RPMI7951 (cell line): Measurements from ENCODE around the genes HOXD4 and HOXD3.

DNA sequence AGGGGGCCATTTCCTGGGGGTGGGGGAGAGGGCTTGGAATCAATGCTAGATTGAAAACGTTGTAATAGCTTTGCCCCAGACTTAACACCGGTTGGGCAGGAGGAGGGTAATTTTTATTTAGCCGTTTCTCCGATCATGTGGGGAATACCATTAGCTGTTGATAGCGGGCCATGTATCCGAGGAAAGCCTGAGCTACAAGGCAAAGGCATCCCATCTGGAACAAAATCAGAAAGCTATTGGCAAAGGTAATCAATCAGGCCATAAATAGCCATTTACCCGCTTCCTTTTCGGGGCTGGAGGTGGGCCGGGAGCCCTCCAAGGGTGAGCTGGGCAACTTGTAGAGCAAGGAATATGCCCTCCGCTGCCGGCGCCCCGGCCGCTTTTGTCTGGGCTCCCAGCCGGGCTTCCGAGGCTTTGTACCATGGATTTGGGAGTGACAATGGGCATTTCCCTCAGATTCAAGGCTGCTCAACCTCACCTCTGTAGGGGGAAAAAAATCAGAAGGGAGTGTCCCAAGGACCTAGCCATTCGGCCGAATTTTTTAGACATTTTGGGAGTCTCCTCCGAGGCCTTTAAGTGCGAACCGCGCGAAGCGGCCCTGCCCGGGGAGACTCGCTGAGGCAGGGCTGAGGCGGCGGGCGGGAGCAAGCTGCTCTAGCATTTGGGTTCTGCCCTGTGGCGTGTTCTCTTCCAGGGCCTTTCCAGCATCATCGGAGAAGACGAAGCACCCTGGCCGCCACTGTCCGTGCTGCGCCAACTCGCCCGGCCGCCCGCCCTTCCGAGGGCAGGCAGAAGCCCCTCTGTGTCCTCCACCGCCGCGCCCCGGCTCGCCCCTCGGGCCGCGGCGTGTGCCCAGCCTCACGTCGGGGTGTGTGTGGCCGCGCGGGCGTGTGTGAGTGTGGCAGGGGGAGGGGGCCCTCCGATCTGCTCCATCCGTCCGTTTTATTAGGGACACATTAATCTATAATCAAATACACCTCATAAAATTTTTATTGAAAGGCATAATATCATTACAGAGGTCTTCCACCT lies 1.0 kb upstream of the HOXD9 start:
- RAMPAGE, long total RNA: no peak

- RAMPAGE, long total RNA: no peak
Measured at GRCh38 chr2:176151078-176151765, at the start of gene HOXD4. HOXD4 (plus strand) TSS chr2:176151550.

DNA sequence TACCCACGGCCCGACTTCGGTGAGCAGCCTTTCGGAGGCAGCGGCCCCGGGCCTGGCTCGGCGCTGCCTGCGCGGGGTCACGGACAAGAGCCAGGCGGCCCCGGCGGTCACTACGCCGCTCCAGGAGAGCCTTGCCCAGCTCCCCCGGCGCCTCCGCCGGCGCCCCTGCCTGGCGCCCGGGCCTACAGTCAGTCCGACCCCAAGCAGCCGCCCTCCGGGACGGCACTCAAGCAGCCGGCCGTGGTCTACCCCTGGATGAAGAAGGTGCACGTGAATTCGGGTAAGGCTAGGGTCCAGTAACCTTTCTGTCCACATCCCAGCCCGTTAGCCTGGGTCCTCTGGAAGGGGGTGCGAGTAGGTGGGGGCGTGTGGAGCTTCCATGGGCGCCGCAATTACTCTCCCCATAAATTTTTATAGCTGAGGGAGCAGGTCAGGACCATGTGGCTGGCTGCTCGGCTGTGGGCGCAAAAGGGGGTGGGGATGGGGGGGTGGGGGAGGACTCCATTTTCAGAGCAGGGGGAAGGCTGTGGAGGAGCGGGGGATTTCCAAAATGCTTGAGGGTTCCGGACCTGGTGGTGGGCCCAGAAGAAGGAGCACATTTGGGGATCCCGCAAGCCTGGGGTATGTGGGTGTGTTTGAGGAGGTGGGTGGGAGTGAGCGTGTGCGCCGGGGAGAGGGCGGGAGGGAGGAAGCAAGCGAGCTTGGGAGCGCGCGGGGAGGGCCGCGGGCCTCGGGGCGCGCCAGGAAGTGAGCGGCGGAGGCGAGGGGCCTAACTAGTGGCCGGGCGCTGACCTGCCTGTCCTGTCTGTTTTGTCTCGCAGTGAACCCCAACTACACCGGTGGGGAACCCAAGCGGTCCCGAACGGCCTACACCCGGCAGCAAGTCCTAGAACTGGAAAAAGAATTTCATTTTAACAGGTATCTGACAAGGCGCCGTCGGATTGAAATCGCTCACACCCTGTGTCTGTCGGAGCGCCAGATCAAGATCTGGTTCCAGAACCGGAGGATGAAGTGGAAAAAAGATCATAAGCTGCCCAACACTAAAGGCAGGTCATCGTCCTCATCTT lies 770 bp downstream of the HOXD4 start:
- RAMPAGE, long total RNA: no peak

DNA sequence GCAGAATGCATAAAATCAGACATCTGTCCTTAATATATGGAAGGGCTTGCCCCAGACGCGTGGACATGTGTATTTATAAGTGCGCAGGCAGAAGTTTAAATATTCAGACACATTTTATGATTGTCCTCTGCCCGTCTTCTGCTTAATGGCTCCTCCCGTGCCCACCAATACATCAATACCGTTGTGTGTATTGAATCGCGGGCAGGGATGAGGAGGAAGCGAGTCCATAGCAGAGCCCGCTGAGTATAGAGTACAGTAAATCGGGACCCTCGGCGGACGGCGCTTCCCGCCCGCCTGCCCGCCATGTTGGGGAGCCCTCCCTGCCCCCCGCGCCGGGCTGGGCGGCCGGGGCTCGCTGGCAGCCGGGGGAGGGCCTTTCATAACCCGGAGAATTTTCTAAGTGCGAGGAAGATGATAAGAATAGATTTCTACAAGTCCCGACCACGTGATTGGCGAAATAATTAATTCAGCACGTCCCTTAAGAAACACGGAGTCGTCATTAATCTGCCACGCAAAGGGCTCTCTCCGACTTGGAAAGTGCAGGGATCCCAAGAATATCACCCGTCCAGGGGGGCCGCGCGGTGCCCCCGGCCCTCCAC lies at the start of gene HOXD3:
Gene HOXD3, plus strand, starts transcription at position 490 of the 599 bp plus-strand sequence.
- RAMPAGE, long total RNA: no peak

- RAMPAGE, long total RNA: no peak
Measured at GRCh38 chr2:176170448-176171040, 13.4 kb downstream of the HOXD3 start.

DNA sequence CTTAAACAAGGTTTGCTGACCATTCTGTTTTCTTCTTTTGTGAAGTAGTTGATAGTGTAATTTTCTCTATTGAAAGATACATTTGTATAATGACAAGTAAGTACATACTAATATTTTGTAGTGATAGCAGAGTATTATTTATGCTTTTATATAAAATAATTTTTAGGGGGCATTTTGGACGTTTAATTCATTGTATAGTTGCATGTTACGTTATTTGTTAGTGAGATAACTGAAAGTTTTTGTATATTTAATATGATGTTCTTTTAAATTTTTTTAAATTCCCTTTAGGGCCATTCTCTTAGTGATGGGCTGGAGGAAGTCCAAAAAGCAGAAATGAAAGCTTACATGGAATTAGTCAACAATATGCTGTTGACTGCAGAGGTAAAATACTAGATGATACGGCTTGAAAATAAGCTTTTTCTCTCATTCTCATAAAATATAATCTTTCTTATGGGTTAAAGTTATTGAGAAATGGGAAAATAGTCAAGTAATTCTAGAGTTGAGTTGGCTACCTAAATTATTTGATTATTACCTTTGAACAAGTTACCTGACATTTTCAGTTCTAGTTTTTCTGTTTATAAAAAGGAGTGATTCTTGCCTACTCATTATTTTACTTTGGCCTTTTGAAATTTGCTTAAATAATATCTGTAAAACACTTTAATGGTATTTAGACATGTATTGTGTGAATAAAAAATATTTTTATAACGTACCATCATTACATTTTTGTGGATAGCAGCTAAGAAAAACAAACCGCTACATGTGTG lies 58.9 kb downstream of the MTX2 start:
- RAMPAGE, long total RNA: no peak

GRCh38 chr2:176518724-176519311 lies 249.6 kb downstream of the MTX2 start:
- RAMPAGE, long total RNA: no peak

- RAMPAGE, long total RNA: no peak
Measured at GRCh38 chr2:177151129-177151658, 61.4 kb upstream of the HNRNPA3 start.

DNA sequence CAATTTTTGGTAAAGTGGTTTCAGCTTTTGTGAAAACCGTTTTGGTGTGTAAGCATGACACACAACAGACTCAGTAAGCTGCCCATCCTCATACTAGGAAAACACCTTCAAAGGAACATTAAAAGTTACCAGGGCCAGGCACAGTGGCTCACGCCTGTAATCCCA lies 9.7 kb downstream of the HNRNPA3 start:
- RAMPAGE, long total RNA: no peak

- RAMPAGE, long total RNA: no peak
Measured at GRCh38 chr2:177240607-177241414, 23.7 kb downstream of the NFE2L2 start.

DNA sequence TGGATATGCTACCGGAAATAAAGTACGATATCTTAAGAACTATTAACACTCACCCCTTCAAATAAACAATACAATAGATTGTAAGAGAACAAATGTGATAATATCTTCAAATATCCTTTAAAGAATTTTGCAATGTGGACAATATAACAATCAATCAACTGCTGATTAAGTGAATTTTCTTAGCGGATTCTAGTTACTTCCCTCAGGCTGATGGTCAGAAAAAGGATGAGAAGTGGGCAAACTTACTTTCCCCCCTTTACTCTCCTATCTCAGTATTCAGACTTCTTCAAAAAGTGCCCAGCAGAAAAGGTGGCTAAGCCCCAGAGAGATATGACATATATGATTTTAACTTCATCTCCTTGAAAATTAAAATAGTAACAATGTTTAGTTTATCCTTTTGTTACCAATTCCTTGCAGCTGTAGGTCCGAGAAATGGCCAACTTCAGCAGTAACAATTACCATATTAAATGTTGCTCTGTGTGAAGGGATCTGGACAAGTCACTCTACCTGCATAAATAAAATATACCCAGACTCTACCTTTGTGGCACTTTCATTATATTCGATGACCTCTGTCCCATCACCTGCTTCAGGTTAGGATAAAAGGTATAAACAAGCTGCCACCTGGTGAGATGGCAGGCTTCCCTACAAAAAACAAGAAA lies 10.6 kb downstream of the NFE2L2 start:
- RAMPAGE, long total RNA: no peak

- RAMPAGE, long total RNA: no peak
Measured at GRCh38 chr2:177313271-177313774, 48.8 kb upstream of the NFE2L2 start.

- RAMPAGE, long total RNA: no peak
Measured at GRCh38 chr2:177314754-177315247, 50.3 kb upstream of the NFE2L2 start.

- RAMPAGE, long total RNA: no peak
Measured at GRCh38 chr2:177327996-177328377, 63.5 kb upstream of the NFE2L2 start.

- RAMPAGE, long total RNA: no peak
Measured at GRCh38 chr2:177887607-177888226, 184.9 kb downstream of the PDE11A start.

DNA sequence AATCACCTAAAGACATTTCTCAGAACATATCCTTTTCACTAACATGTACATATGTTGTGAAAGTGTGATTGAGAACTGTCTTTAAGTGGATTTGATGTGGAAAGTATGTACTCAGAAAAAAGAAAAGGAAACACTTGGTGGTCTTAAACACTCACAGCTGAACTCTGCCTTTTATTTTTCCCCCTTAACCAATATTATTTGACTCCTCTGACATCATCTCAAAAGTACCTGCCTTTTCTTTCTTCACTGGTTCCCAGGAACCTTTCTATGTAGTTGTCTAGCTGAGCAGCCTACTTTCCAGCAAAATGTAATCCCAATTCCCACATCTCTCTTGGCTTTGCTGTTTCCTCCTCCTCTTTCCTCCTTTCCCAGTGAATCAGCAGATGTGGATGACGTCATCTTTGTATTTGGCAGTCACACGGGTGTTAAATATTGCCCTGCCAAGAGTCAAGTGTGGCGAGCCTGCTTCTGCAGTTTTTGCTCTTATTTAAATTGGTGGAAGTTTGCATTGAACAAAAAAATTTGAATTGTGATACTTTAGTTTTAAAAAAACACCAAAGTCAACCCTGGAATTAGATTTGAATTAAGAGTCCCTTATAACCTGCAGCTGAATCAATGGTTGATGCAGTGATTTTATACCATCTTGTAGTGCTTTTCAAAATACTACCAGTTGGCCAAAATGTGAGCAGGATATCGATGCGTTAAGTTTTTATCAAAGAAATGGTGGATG lies 47.9 kb downstream of the OSBPL6 start:
- RAMPAGE, long total RNA: no peak

DNA sequence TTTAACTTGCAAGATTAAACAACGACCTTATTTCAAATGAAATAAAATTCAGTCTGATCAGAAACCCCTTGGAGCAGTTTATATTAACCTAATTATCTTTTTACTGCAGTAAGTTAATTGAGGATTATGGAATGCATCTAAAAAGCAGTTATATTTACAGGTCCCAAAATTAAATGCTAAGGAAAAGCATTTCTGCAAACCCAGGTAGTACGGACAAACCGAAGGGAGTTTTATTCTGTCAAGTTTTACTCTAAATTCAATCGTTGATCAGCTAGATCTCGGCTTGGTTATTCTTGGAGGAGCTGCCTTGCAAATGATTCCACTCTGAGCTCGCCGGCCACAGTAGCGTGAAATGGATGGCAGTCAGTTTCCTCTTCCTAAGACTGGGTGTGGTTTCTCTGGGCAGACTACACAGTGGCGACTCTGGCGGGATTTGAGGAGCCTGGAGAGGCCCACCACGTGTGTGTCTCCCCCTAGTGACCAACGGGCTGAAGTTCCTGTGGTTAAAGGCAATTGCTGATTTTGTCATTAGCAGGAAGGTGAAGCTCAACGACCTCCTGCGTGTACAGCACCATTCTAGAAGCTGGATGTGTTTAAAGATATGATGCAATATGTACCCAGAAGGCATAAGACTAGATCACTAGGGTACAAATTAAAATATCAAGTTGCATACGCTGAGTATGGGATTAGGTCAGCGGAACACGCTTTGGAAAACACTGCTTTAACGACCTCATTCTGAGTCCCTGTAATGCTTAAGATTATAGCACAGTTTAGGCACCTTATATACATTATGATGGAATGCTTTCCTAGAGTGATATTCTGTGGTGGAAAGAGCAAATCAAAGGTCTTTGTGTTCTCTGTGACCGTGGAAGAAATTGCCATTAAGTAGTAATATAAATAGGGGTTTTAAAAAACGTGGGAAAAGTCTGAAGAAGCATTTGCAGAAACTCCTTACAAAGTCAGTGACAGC lies 36.3 kb downstream of the PRKRA start:
- RAMPAGE, long total RNA: no peak

DNA sequence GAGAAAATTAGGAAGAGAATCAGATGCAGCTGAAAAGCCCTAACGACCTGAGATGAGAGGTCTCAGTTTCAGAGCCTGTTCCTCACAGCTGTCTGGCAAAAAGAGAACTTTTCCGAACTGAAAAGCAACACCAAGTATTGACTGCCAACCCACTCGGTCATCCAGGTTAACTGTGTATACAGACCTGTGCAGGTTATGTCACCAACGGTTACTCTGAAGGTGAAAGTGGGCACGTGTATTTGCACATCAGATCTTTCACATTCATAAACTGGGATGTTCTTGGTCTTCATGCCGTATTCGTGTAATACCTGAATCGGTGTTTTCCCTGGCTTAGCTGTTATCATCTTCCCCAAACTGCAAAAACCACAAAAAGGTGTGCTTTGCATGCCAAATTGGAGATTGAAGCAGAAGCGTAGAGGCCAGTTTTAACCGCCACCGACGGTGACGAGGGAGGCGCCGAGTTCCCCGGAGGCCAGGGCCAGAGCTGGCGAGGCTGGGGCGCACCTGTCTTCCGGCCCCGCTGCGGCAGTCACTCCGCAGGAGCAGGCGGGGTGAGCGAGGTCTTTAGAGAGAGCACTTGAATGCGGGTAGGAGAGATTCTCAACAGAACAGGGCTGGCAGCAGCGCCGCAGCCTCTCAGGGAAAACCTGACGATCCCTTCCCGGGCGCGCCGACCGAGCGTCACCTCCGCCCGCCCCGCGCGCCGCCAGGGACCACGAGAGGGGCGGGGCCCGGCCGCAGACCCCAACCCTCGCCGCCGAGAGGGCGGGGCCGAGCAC lies 728 bp downstream of the PRKRA start:
- RAMPAGE, long total RNA: no peak

- RAMPAGE, long total RNA: no peak
Measured at GRCh38 chr2:178480946-178481337, 685 bp downstream of the PLEKHA3 start.

DNA sequence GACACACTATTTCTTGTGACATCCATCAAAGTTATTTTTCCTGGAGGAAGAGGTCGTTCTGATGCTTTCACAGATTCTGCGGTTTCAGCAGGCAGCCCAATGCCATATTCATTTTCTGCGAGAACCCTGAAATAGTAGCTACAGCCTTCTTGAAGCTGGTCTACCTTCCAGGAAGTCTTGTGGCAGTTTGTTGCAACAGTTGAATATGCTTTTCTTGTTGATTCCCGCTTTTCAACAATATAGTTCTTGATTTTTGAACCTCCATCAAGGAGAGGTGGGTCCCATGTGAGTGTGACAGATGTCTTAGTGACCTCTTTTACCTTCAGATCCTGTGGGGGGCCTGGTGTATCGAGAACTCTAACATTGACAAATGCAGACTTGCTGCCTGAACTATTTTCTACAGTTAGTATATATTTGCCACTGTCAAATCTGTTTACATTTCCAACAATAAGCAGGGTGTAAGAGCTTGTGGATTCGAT lies 92.0 kb downstream of the PLEKHA3 start:
- RAMPAGE, long total RNA: no peak